CD14-positive monocyte (primary cell): ENCODE measurements around a stretch of chr9.

- CAGE, long polyA plus RNA = no peak
These were observed 34.6 kb downstream of the SARDH start for GRCh38 chr9:133703450-133704061.

- CAGE, long polyA plus RNA = no peak
These were observed 31.2 kb downstream of the SARDH start for GRCh38 chr9:133706867-133707495.

DNA sequence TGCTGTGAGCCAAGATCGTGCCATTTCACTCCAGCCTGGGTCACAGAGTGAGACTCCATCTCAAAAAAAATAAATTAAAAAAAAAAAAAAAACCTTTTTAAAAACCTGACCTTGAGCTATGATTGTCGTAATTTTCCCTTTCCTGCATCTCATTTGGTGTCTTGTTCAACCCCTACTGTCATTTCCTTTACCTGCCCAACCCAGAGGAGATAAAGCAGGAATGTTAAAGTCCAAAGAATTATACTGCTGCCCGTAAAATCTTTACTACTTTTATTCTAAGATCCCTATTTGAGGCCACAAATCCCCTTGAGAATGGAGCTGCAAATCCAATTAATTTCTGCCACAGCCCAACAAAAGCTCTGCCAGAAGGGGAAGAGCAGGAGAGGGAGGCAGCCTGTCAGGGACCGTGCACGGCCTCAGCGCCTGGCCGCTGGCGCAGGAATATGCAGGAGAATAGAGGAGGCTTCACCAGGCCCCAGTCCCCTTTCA is 99.5 kb upstream of the SARDH start:
- CAGE, long polyA plus RNA = no peak

GRCh38 chr9:133932156-133932777 is 59.9 kb downstream of the VAV2 start:
- CAGE, long polyA plus RNA = no peak

DNA sequence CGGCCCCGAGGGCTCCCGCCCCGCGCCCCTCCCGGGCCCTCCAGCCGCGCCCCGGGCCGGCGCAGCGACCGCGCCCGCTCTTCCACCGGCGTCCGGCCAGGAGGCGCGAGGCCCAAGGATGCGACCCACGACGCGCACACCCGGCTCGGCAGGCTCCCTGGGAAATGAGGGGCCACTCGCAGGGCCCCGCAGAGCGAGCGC is 648 bp downstream of the VAV2 start:
- CAGE, long polyA plus RNA = no peak

DNA sequence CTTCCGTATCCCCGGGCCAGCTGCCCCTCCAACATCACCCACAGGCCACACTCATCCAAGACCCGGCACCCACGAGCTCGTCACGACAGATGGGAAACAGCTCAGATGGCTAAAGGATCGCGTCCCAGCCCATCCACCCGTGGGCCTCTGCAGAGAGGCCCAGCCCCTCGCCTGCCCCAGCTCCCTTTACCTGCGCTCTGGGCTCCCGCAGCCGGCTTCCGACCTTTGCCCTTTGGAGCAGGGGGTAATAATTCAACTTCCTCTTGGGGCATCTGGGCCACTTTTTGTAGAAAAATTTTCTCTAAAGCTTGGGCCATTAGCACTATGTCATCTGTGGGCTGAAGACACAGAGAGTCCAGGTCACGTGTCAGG is 16.5 kb downstream of the BRD3 start:
- CAGE, long polyA plus RNA = no peak

DNA sequence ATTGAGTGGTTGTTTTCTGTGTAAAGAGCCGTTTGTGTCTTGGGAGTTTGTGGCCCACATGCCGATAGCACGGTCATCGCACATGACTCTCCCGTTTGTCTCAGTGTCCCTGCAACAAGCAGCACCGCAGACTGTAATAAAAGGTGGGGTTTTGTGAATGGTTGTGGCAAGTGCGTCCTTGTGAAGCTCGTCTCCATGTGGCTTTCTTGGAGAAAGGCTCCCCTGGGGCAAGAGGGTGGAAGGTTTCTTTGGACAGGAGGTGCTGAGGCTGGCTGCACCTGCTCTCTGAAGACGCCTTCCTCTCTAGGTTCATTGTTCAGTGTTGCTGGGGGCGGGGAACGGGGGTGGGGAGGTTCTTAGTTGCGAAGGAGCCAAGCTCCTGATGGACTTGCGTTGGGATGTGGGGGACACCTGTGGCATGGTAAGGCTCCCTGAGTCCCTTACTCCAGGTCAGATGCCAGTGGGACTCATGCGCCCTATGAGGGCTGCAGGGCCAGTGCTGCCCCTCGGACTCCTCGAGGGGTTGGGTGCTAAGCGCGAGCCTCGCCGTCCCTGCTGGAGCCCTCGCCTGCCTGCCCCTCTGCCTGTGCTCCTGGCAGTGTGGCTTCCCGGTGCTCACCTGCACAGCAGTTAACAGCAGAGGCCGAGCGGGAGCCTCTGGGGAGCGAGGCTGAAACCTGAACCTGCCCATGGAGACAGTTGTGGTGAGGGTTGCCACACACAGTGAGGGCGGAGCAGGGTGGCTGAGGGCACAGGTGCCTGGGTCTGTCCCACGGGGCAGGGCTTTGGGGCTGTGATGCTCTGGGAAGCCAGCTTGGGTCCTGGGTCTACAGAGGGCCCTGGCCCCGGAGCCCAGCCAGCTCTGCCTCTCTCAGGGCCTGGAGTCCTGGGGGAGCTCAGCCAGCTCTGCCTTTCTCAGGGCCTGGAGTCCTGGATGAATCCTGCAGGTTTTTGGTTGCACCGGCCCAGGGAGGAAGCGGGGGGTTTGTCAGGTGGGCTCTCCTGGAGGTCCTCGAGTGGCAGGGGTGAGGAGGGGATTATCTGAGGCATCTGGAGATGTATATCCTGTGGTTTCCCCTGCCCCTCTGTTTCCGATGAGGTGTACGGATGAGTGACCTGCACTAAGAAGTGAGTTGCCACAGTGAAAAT is 23.0 kb downstream of the WDR5 start:
- CAGE, long polyA plus RNA = no peak

- CAGE, long polyA plus RNA = no peak
These were observed 83.7 kb downstream of the WDR5 start for GRCh38 chr9:134219328-134220243.

GRCh38 chr9:134232863-134233351 is 93.3 kb upstream of the RXRA start:
- CAGE, long polyA plus RNA = no peak

GRCh38 chr9:134313549-134313920 is 12.7 kb upstream of the RXRA start:
- CAGE, long polyA plus RNA = no peak

DNA sequence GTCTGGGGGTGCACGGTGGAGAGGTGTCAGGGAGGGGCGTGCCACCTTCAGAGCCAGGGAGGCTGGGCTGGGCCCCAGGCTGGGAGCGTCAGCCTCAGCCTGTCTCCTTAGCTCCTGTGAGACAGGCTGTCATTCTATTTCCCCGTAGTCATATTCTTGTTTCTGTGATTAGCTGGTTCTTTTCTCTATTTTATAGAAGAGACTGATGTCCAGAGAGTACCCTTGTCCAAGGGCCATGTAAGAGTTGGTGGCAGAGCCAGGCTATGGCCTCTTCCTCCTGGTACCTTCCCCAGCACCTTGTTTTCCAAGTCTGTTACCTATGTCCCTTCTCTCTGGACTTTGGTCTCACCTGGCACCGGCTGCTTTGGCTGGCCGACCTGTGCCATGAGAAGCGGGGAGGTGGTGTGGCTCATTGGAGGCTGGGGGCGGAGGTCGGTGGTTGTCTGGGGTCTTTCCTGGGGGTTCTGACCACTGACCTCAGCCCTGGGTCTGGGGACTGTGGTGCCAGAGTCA is 4.5 kb upstream of the RXRA start:
- CAGE, long polyA plus RNA = no peak

- CAGE, long polyA plus RNA = no peak
These were observed 2.9 kb downstream of the RXRA start for GRCh38 chr9:134328816-134329867.

DNA sequence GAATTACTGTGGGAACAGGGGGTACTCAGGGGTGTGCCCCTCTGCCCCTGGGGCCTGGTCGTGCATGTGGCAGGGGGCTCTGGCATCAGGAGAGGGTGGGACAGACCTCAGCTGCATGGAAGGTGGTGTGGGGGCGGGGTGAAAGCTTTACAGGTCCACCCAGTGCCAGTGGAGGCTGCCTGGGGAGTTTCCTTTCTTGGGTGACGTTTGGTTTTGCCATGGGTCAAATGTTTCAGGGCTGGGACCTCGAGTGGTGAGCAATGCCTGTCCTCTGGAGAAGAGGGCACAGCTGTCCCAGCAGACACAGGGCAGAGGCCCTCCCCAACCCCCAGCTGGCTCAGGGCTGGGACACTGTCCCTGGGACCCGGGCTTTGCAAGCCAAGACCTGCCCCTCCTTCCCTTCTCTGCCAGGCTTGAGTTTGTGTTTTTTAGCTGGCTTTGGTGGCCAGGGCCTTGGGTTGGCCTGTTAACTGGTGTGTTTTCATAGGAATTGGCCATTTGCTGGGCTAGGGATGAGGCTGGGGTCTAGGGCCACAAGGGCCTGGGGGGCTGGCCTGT is 3.7 kb downstream of the RXRA start:
- CAGE, long polyA plus RNA = no peak

- CAGE, long polyA plus RNA = no peak
These were observed 5.2 kb downstream of the RXRA start for GRCh38 chr9:134331284-134331943.

- CAGE, long polyA plus RNA = no peak
These were observed 14.4 kb downstream of the RXRA start for GRCh38 chr9:134340451-134341291.

DNA sequence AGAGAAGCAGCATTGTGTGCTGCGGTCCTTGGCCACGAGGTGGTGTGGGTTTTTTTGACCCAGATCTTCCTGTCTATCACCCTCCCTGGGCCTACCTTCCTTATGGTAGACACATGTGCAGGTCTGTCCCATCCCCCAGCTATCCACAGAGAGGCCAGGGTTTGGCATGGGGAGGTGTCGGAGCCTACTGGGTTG is 47.1 kb downstream of the RXRA start:
- CAGE, long polyA plus RNA = no peak

GRCh38 chr9:134412821-134413328 is 86.6 kb downstream of the RXRA start:
- CAGE, long polyA plus RNA = no peak

DNA sequence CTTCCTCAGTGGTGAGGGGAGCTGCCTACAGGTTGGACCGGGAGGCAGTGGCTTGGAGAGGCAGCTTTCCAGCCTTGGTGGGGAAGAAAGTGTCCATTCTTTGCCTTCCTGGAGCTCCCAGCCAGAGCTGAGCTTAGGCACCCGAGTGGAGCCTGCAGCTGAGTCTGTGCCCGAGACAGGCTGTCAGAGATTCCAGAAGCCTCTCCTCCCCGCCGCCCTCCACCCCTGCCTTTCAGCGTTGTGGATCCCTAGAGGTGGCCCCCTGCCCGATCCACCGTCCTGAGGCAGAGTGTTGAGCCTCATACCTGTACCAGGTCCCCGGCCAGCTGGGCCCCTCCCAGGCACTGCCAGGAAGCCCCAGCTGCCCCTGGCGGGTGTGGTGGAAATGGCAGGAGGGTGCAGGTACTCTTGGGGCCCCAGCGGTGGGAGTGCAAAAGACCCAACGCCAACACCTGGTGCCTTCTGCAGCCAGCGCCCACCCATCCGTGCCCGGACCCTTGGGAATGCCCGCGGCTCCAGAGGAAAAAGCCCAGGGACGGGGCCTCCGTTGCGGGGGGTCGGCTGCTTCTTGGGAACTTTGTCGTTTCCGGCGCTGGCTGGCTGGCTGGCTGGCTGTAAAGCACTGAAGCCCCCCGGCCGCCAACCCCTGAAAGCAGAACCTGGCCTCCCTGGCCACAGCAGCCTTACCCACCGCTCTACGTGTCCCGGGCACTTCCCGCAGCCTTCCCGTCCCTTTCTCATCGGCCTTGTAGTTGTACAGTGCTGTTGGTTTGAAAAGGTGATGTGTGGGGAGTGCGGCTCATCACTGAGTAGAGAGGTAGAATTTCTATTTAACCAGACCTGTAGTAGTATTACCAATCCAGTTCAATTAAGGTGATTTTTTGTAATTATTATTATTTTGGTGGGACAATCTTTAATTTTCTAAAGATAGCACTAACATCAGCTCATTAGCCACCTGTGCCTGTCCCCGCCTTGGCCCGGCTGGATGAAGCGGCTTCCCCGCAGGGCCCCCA is 112.3 kb downstream of the RXRA start:
- CAGE, long polyA plus RNA = no peak

GRCh38 chr9:134546319-134546955 is 95.2 kb upstream of the COL5A1 start:
- CAGE, long polyA plus RNA = no peak

DNA sequence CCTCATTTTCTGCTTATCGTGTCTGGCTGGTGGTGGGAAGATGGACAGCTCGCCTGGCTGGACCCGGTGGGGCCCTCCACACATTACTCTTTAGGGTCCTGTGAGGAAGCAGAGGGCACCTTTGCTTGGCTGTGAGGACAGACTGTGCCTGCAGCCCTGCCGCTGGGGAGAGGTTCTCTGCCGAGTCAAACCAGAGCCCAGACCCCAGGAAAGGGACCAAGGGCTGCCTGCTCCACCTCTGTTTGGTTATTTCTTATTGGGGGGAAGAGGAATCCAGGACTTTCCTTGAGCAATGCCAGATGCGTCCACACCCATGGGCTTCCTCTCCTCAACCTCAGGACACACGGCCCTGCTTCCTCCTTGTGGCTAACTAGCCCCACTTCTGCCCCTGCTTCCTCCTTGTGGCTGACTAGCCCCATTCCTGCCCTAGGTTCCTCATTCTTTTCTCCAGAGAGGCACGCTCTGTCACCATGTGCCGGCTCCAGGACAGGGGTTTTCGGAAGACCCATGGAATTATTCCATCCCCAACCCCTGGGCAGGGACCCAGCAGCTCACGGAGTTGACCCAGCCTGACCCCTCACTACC is 11.4 kb upstream of the FCN1 start:
- CAGE, long polyA plus RNA = no peak